Esophagus muscularis mucosa (tissue), 4 donors: ENCODE measurements around the gene ESD.

GRCh38 chr13:46295167-46296120 is 83.7 kb downstream of the LRRC63 start:
- PRO-cap = unidirectional peak, minus-strand start at chr13:46295628
- RAMPAGE, long total RNA, 4 experiments = no peak in any of the 4 experiments

DNA sequence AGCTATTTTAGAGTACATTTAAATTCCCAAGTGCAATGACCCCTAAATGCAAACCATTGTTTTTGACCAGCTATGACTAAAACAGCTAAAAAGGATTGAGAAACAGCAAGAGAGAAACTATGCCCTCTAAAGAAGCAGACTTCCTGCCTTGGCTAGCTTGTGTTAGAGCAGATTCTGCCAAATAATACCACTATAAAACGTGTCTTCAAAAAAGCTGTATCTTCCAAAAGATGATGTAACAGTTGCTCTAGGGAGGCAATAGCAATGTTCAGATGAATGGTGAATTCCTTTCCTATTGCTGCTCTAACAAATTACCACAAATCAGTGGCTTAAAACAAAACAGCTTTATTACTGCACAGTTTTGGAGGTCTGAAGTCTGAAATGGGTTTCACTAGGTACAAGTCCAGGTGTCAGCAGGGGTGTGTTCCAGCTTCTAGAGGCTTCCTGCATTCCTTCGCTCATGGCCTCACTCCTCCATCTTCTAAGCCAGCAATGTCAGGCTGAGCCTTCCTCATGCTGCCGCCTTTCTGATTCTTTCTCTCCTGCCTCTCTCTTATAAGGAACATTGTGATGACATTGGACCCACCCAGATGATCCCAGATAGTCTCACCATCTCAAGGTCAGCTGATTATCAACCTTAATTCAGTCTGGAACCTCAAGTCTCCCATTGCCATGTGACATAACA is 84.5 kb downstream of the LRRC63 start:
- PRO-cap = no peak
- RAMPAGE, long total RNA, 4 experiments = no peak in any of the 4 experiments

DNA sequence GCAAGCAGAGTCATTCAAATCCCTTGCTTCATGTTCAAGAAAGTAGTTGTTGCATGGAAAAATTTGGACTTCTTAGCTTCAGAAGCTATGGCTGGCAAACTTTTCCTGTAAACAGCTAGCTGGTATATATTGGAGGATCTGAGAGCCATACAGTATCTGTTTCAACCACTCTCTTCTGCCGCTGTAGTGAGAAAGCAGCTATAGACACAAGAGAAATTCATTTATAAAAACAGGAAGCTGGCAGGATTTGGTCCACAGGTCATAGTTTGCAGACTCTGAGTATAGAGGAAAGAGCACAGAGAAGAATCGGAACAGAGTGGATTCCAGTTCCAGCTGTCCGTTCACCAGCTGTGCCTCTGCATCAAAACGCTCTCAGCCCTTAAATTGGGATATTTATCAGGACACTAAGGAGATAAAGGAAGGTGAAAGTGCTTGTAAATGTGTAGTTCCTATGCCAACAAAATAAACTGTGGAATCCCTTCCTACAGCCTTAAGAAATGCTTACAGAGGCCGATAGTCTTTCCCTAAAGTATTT is 17.2 kb downstream of the RUBCNL start:
- PRO-cap = no peak
- RAMPAGE, long total RNA, 4 experiments = no peak in any of the 4 experiments

DNA sequence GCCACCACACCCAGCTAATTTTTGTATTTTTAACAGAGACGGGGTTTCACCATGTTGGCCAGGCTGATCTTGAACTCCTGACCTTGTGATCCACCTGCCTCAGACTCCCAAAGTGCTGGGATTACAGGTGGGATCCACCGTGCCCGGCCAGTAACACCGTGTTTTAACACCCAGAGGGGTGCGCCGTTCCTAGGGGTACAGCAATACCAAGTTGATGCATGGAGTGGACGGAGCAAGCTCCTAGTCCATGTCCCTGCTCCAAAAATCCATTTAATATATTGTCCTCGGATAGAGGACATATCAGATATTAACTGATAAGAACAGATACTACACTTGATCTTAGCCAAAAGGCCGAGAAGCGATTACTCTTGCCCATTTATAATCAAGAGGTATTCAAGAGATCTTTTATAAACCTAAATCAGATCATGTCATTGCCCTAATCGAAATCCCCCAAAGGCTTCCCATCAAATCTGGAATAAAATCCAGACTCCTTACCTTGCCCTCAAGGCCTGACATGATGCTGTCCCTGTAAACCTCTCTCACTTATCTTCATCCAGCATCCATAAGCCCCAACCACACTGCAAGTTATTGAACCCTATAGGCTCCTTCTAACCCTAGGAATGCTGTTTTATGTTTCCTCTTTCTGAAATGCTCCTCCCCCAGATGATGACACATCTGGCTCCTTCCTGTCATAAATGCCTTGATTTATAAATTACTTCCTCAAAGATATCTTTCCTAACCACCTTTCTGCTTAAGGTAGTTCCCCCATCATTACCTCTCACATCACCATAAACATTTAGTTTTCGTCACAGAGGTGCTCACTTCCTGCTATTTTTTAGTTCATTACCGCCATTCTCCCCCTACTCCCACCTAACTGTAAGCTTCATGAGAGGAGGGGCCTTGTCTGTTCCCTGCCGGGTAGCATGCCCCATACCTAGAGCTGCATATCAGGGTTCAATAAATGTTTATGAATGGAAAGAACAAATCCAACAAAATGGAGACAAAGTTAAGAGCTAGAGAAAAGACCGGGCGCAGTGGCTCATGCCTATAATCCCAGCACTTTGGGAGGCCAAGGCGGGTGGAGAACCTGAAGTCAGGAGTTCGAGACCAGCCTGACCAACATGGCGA is 12.5 kb downstream of the RUBCNL start:
- PRO-cap = no peak
- RAMPAGE, long total RNA, 4 experiments = no peak in any of the 4 experiments

DNA sequence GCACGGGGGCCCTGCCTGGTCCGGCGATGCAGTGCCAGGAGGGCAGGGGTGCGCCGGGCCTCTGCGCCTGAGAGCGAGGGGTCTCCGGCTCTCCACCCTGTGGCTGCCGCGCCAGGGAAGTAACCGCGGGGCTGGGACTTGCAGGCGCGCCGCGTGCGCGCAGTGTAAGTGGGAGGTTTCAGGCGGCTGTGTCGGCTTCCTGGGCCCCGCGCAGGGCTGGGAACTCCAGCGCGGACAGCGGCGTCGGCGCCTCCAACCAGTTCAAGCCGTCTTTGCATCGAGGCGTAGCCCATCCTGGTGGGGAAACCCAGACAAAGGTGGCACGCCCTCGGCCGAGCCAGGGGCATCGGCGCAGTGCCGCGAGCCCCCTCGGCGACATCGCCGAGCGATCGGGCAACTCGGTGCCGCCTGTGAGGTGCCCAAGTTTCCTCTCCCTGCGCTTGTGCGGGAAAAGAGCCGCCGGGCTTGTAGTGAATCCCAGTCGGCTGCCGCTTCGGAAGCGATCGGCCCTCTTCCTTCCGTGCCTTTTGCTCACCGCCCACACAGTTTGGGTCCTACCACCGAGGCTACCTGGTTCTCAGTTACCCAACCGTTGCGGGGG is 1.0 kb downstream of the LRCH1 start:
- PRO-cap = bidirectional peak, plus-strand start at position 143 of the sequence, minus-strand start at position 274 of the sequence
- RAMPAGE, long total RNA, 4 experiments = no peak in any of the 4 experiments

DNA sequence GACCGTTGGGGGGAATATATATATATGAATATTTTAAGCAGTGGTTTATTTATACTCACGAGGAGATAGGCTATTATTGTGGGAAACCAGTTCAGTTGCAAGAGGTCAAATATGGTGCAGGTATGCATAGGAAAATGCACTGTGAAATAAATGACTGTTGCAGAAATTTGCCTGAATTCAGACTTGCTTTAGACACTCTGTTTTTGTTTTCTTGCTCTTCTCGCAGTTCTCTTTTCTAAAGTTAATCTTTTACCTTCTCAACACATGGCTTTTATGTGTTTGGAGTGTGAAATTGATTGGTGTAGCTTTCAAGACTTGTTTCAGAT is 109.7 kb downstream of the LRCH1 start:
- PRO-cap = no peak
- RAMPAGE, long total RNA, 4 experiments = no peak in any of the 4 experiments

- PRO-cap = no peak
- RAMPAGE, long total RNA, 4 experiments = no peak in any of the 4 experiments
Observed at GRCh38 chr13:46672941-46673690, 120.1 kb downstream of the LRCH1 start.

- PRO-cap = unidirectional peak, minus-strand start at chr13:46679933; unidirectional peak, minus-strand start at chr13:46679954
- RAMPAGE, long total RNA, 4 experiments = no peak in any of the 4 experiments
Observed at GRCh38 chr13:46679281-46680524, 117.3 kb downstream of the ESD start.

- PRO-cap = bidirectional peak, plus-strand start at chr13:46797258, minus-strand start at chr13:46797102; bidirectional peak, plus-strand start at chr13:46797641, minus-strand start at chr13:46797464
- RAMPAGE, long total RNA, 4 experiments = start-site peak on the minus strand in 4 of 4 experiments, at chr13:46797128-46797181 at its widest, 275 to 1,341 reads per replicate
Observed at GRCh38 chr13:46797013-46798015, at the start of gene ESD. TSS of gene ESD (minus strand) at chr13:46797161.

- PRO-cap = unidirectional peak, minus-strand start at chr13:46817210
- RAMPAGE, long total RNA, 4 experiments = no peak in any of the 4 experiments
Observed at GRCh38 chr13:46816978-46817468, 20.1 kb upstream of the ESD start.

- PRO-cap = no peak
- RAMPAGE, long total RNA, 4 experiments = no peak in any of the 4 experiments
Observed at GRCh38 chr13:47903870-47904921, 96.9 kb downstream of the SUCLA2 start.

- PRO-cap = no peak
- RAMPAGE, long total RNA, 4 experiments = no peak in any of the 4 experiments
Observed at GRCh38 chr13:48096582-48097104, 1.7 kb upstream of the MED4 start.

GRCh38 chr13:48230939-48231793 is 1.8 kb upstream of the ITM2B start:
- PRO-cap = no peak
- RAMPAGE, long total RNA, 4 experiments = no peak in any of the 4 experiments

DNA sequence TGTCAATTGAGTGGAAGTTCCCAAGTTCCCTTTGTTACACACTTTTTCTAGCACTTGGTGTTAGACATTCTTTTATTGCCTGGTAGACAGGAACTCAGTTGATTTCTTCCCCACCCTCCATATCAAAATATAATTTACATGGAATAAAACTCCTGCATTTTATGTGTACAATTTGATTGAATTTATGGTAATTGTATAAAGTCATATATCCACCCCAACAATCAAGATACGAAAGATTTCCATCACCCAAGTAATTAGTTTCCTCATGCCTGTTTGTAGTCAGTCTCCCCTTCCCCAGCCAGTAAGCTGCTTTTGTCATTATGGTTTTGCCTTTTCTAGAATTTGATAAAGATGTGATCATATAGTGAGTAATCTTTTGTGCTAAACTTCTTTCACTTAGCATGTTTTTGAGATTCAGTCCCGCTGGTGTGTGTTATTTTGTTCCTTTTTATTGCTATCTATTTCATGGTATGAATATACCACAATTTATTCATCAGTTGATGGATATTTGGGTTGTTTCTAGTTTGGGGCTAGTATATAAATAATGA is 15.9 kb downstream of the ITM2B start:
- PRO-cap = no peak
- RAMPAGE, long total RNA, 4 experiments = no peak in any of the 4 experiments

DNA sequence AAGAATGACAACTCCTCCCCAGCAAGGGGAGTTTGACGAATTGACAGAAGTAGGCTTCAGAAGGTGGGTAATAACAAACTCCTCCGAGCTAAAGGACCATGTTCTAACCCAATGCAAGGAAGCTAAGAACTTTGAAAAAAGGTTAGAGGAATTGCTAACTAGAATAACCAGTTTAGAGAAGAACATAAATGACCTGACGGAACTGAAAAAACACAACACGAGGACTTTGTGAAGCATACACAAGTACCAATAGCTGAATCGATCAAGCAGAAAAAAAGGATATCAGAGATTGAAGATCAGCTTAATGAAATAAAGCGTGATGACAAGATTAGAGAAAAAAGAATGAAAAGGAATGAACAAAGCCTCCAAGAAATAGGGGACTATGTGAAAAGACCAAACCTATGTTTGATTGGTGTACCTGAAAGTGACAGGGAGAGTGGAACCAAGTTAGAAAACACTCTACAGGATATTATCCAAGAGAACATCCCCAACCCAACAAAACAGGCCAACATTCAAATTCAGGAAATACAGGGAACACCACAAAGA is 17.5 kb downstream of the LPAR6 start:
- PRO-cap = no peak
- RAMPAGE, long total RNA, 4 experiments = no peak in any of the 4 experiments

DNA sequence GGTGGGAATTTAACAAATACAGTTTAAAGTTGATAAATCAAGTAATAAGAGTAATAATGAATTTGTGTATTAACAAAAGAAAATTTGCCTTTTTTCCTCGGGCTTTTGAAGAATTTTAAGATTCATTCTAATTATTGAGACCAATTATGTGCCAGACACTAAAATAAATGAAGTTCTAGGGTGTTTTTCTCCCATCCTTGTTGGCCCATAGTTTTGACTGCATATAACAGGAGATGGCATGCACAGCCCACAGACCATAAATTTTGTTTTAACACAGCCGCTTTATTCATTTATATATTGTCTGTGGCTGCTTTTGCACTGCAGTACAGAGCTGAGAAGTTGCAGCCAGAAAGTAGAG is 7.7 kb downstream of the LPAR6 start:
- PRO-cap = no peak
- RAMPAGE, long total RNA, 4 experiments = no peak in any of the 4 experiments

- PRO-cap = no peak
- RAMPAGE, long total RNA, 4 experiments = no peak in any of the 4 experiments
Observed at GRCh38 chr13:48411816-48412266, 1.1 kb downstream of the LPAR6 start.

- PRO-cap = no peak
- RAMPAGE, long total RNA, 4 experiments = no peak in any of the 4 experiments
Observed at GRCh38 chr13:48416993-48417397, 4.1 kb upstream of the LPAR6 start.

DNA sequence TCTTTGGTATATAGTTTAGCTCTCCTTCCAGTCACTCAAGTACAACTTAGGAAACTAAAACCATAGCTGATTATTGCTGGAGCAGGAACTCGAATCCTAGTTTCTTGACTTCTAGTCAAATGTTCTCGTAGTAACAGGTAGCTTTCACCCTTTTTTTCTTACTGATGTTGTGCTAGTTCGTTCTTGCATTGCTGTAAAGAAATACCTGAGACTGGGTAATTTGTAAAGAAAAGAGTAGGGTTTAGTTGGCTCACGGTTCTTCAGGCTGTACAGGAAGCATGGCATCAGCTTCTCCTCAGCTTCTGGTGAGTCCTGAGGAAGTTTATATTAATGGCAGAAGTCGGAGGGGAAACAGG is 13.7 kb upstream of the LPAR6 start:
- PRO-cap = no peak
- RAMPAGE, long total RNA, 4 experiments = no peak in any of the 4 experiments

DNA sequence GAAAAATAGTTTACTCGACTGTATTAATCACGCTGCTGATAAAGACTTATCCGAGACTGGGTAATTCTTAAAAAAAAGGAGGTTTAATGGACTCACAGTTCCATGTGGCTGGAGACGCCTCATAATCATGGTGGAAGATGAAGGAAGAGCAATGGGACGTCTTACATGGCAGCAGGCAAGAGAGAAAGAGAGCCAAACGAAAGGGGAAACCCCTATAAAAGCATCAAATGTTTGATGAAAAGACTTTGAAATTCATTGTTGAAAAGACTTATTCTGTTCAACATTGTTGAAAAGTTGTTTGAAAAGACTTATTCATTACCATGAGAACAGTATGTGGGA is 47.8 kb upstream of the RCBTB2 start:
- PRO-cap = no peak
- RAMPAGE, long total RNA, 4 experiments = no peak in any of the 4 experiments